Penis (tissue), 1 donor: ENCODE results near the genes ZNF236 and ATP9B.

- PRO-cap: no peak
Observed at GRCh38 chr18:76787212-76787781, 35.1 kb upstream of the ZNF236 start.

DNA sequence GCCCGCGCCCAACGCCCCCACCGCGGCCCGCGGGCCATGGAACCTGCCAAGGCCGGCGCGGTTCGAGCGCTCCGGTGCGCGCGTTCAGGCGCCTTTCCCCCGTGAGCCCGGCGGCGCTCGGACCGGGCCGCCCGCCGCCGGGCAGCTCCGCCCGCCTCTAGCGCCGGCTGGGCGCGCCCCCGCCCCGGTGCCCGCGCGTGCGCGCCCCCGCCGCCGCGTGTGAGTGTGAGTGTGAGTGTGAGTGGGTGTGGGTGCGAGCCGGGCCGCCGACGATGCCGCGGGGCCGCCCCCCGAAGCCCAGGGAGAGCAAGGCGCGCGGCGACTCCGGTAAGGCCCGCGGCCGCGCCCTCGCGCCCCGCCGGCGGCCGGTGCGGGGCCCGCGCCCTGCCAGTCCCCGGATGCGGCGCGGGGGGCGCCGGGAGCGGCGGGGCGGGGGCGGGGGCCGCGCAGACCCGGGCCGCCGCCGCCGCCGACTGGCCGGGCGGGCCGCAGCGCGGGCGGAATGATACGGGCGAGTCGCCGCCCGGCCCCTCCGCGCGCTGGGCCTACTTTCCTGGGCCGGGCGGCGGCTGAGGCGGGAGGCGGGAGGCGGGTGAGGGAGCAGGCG is at the start of gene ZNF236:
ZNF236 (plus strand) TSS at position 222 of the 607 bp plus-strand sequence.
- PRO-cap: bidirectional peak, plus-strand start at position 248 of the sequence, minus-strand start at position 159 of the sequence; bidirectional peak, plus-strand start at position 577 of the sequence, minus-strand start at position 475 of the sequence

GRCh38 chr18:76875256-76875884 is 53.0 kb downstream of the ZNF236 start:
- PRO-cap: no peak

DNA sequence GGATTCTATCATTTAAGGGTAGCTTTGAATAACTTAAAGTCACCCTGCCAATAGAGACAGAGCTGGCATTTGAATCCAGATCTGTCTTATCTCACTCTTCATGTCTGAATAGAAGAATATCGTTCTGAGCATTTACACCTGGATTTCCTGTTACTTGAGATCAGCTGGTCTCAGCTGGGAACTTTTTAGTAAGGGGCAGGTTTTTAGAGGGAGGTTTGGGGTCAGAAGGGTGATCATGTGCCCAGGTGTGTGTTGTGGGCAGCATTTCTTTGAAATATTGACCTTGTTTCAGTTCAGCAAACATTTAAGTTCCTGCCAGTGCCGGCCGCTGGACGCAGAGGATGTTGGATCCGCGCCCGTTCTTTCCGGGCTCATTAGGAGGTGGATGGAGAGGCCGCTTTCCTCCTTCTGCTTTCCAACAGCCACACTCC is 131.1 kb downstream of the ZNF236 start:
- PRO-cap: no peak

DNA sequence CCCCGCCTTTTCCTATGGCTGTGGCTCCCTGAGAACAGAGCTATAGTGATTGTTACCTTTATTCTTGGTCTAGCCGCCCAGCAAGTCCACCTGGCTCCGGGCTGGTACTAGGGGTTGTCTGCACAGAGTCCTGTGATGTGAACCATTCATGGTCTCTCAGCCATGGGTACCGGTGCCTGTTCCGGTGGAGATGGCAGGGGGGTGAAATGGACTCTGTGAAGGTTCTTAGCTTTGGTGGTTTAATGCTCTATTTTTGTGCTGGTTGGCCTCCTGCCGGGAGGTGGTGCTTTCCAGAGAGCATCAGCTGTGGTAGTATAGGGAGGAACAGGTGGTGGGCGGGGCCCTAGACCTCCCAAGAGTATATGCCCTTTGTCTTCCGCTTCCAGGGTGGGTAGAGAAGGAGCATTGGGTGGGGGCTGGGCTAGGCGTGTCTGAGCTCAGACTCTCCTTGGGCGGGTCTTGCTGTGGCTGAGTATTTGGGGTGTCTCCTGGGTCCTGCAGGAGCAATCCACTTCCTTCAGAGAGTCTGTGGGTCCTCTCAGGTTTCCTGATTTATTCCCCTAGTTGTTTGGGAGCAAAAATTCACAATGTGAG is 143.3 kb downstream of the ZNF236 start:
- PRO-cap: no peak

GRCh38 chr18:76987767-76988811 is 144.5 kb downstream of the MBP start:
- PRO-cap: no peak

DNA sequence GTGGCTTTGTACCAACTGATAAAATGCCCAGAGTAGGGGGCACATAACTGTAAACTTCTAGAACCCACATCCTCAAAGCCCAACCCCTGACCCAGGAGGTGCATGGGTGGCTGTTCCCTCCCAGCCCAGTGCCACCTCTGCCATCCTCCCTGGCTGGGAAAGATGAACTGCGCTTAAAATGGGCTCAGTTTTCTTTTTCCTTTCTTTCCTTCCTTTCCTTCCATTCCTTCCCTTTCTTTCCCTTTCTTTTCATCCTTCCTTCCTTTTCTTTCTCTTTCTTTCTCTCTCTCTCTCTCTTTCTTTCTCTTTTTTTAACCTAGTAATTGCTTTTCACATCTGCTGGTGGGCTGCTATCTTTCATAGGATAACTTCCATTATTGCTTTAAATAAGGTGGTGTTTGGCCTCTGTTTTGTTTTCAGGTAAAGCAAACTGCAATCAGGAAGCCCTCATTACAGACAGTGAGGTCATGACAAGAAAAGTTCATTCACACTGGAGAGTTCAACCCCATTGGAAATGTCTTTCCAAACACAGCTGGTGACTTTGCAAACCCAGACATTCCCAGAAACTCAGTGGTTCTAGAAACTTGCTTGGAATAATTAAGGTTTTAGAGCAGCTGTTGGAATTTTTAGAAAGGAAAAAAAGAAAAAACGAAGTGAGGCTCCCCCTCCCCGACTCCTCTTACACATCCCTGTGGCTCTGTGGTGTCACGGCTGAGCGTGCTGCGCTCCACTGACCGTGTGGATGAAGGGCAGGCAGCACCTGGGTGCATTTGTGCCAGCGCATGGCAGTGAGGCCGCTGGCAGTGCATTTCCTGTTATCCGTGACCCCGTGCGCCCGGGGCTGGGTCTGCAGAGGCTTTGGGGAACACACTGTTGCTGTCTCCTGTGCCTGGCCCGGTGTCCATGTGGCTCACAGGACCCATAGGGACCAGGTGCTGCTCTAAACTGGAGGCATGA is 77.0 kb downstream of the MBP start:
- PRO-cap: no peak

GRCh38 chr18:77096999-77098004 is 35.3 kb downstream of the MBP start:
- PRO-cap: no peak

- PRO-cap: no peak
Observed at GRCh38 chr18:77124645-77125681, 7.6 kb downstream of the MBP start.

DNA sequence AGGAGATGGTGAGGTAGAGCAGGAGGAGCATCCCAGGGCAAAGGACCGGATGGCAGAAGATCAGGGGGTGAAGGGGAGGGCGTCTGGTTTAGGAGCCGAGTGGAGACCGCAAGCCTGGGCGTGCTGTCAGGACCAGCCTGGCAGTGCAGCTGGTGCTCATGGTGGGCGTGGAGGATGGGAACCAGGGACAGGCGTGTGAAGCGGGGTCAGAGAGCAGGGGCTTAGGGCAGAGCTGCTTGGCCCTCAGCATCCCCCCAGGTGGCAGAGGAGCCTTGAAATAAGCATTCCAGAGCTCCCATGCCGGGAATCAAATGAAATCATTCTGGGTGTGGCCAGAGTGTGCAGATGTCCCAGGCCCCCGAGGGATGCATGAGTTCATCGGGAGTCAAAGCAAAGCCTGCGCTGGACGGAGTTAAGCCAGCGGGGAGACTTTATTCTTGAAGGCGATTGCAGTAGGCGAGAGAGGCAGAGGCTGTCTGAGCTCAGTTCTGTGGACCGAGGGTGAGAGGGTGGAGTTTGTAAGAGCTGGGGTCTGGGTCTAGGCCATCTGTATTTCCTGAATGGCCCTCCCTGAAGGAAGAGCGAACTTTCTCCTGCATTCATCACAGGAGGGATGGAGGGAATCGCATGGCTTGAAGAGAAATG is 33.1 kb upstream of the MBP start:
- PRO-cap: no peak

- PRO-cap: no peak
Observed at GRCh38 chr18:77207269-77207840, 42.3 kb upstream of the GALR1 start.

DNA sequence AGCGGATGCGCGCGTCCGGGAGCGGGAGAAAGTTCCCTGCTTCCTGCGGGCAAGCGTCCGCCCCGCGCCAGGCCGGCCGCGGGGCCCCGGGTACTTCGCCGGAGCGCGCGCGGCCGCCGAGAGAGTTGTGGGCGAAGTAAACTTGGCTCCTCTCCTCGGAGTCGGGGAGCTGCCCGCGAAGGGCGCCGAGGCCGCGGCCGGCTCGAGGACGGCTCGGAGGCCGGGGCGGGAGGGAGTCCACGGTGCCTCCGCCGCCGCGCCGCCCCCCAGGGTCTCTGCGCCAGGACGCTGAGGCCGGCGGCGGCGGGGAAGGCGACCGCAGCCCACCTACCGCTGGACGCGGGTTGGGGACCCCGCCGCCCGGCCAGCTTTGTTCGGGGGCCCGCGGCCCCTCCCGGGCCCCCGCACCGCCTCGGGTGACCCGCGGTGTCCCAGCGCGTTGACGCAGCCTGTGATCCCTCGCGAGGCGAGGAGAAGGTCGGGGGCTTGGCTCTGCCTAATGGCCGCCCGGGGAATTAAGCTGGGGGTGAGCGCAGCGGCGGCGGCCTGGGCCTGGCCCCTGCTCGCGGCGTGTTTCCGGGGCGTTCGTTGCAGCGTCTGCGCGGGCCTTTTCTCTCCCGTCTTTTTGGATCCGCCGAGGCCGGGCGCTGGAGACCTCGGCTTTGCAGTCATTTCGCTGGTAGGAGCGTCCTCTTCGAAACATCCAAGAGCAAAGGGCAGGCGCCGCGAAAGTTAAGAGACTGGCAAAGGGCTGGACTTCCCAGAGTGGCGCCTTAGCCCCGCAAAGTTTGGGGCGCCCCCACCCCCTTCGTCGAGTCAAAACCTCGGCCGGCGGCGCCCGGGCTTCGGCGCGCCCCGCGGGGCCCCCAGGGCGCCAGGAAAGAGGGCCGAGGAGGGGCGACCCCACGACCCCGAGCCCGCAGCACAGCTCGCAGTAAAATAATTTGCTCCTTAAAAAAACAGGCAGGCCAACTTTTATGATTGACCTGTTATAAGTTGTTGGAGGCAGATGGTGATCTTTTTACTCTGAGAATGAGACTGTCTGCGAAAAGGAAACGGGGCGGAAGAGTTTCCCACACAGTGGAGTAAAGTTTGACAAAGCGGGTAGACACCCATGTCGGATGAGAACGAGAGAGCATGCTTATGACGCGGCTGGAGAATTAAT is 1.2 kb downstream of the SALL3 start:
- PRO-cap: no peak

DNA sequence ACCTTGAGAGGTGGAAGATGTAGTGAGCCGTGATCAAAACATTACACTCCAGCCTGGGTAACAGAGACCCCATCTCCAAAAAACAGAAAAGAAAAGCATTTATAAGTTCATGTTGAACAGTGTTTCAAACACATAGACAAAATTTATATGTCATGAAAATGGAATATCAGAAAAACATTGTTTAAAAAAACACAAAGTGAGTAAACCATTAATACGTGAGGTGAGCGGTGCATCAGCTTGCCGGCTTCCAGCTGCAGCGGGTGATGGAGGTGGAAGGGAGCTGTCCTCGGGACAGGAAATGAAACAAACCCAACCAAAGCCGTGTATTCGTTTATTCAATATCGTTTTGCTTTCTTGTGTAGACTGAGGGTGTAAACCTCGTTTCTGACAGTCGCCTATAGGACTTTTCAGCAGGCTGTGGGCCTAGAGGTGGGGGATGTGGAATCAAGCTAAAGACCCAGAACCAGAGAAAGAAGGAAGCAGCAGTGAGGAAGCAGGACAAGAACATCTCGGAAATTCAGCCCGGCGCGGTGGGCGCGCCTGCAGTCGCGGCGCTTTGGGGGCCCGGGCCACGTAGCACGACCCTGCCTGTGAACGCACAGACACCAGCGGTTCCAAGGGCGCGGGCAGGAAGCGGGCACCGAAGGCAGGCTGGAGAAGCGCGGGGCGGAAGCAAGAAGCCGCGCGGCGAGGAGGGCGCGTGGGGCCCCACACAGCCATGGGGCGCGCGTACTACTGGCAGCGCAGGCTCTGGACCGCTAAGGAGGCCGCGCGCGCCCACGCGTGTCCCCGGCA is 868 bp upstream of the ATP9B start:
- PRO-cap: unidirectional peak, plus-strand start at position 466 of the sequence

DNA sequence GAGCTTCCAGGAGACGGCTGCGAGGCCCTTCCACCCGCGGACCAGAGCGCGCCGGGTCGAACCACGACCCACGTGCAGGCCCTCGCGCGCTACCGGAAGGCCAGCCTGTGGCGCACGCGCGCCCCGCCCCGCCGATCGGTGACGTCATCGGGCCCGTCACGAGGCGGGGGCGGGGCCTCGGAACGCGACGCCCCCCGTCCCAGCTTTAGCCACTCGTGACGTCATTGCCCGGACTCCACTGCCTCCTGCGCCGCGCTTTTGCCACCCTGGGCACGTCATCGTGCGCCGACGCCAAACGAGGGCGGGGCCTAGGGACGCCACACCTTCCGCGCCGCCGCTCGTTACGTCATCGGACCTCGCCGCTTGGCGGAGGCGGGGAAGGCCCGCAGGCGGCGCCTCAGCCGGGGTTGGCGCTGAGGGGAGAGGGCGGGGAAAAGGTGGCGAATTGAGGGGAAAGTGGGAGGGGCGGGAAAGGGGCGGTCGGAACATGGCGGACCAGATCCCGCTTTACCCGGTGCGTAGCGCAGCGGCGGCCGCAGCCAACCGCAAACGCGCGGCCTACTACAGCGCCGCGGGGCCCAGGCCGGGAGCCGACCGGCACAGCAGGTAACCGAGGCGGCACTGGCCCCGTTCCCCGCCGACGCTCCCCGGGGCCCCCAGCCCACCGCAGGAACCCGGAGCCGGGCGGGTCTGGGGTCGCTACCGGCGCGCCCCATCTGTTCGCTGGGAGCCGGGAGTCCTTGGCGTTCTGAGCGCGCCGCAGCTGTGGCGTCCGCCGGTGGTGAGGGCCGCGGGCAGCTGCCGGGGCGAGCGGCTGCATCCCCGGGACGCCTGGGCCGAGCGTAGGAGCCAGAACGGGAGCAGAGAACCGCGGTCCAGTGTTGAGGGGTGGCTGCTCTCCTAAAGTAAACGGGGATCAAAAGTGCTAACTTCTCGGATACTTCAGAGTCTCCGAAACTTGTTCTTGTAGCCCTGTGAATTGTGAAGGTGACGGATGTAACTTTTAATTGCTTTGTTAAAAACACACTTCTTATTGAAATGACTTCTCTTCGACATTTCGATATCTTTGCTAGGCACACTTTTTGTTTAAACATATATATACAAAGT is at the start of gene ATP9B:
ATP9B (plus strand) TSS at position 471 of the 1,107 bp plus-strand sequence.
- PRO-cap: bidirectional peak, plus-strand start at position 471 of the sequence, minus-strand start at position 74 of the sequence

- PRO-cap: bidirectional peak, plus-strand start at chr18:79246787, minus-strand start at chr18:79246667
Observed at GRCh38 chr18:79246196-79247100, 149.3 kb upstream of the NFATC1 start.

DNA sequence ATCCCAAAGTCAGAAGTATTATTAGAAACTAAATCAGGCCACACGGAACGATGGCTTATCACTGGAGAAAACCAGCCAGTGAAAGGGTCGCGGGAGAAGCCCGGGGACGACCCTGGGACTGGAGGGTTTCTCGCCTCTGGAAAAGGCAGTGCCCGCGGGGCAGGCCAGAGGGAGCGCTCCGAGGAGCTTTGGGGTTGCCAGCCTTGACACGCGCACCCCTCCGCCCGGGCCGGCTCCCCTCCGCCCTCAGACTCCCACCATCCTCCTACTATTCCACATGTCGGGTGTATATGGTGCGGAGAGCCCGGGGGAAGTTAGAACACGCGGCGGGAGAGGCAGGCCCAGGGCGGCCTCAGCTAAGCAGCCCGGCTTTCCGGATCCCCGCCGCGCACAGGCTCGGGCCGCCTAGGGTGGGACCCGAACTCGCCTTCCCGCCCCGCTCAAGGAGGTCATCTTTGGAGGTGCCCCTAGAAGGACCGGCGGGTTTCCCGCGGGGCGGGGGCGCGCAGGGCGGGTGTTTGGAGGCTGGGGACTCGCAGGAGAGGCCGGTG is 3.5 kb downstream of the NFATC1 start:
- PRO-cap: no peak

DNA sequence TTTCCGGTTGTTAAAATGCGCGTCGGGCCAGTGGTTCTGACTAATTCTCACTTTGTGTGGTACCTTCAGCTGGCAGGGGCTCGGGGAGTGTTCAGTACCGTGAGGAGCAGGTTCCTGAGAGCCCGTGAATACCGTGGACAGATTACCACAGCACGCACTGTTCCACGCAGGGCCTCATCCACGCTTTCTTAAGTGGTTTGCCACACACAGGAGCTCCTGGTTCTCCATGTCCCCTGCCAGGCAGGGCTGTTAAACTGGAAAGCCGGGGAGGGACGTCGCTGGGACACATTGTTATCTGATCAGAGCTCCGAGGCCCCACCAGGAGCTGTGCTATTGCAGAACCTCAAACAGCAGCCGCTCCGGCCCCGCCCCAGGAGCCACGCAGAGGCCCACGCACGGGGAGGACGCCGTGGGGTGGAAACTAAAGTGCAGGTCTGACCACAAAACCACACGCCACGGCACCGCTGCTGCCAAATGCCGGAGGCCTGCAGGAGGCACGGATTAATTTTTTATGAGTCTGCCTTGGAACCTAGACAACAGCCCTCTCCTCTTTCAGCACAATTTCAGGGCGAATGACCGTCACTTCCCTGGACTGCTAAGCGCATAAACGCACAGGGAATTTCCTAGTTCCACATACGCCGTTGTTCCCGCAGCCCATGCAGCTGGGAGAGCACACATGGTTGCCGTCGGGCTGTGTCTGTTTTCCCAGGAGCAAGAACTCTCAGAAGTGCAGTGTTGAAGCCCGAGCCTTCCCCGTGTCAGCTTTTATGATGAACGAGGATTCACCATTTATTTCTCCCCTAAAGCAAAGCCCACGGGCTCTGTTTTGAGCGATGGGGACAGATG is 43.5 kb downstream of the NFATC1 start:
- PRO-cap: no peak

- PRO-cap: no peak
Observed at GRCh38 chr18:79440557-79441356, 45.0 kb downstream of the NFATC1 start.

DNA sequence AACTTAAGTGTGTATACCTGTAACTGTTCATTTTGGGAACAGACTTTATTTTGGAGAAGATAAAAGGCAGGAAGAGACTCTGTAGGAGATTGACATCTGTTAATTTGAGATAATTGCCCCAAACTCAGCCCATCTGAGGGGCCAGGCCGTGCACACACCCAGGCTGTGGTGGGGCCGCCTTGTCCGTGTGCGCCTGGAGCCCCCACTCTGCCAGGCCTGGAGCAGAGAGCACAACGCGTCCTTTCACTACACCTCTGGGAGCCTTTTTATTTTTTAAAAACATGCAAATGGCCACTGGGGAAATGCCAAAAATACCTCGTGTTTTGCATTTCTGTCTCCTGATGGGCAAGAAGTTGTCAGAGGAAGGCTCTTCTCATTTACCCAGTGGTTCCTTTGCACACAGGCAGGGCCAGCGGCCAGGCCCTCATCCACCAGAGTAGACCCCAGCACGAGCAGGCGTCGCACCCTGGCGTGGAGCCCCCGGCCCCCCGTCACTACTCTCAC is 64.6 kb downstream of the NFATC1 start:
- PRO-cap: no peak

DNA sequence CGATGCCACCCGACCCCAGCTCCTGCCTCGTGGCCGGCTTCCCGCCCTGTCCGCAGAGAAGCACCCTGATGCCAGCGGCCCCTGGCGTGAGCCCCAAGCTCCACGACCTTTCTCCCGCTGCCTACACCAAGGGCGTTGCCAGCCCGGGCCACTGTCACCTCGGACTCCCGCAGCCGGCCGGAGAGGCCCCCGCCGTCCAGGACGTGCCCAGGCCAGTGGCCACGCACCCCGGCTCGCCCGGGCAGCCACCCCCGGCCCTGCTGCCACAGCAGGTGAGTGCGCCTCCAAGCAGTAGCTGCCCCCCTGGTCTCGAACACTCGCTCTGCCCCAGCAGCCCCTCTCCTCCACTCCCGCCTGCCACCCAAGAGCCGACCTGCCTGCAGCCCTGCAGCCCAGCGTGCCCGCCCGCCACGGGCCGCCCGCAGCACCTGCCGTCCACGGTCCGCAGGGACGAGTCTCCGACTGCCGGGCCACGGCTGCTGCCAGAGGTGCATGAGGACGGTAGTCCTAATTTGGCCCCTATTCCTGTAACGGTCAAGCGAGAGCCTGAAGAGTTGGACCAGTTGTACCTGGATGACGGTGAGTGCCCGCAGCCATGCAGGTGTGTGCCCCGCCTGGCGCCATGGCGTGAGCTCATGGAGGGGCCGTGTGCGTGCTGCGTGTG is 90.8 kb downstream of the NFATC1 start:
- PRO-cap: no peak